ENCODE results near the gene SYT6.

DNA sequence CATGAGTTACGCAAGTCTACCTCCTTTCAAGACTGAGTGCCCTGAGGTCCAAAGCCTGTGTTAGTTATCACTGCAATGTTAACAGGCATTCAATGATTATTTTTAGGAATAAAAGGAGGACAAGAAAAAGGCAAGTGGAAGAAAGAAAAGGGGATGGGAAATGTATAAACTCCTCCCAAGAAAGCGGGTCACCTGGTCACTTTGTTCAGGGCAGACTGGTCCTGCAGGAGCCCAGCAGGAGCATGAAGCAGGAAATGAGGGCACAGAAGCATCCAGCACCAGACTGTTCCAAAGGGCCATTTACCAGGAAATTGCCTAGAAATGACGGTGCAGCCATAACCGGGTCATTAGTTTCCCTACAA is 7.7 kb upstream of the CTTNBP2NL start:
- RRBS = no CpG with 5 or more reads among the region's 4 CpGs

DNA sequence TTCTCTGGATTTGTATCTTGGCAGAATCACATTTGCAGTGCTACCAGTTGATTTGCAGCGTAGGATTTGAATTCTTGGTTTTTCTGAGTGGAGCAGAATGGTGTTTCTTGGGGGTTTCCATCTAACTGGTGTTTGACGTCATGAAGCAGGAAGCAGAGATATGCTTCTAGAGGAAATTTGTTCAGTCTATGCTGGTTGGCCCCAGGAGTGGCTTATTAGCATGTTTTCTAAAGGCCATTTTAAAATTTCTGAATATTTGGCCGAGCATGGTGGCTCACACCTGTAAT is 3.5 kb downstream of the CTTNBP2NL start:
- RRBS = no CpG with 5 or more reads among the region's 3 CpGs

- RRBS = no CpG with 5 or more reads among the region's 2 CpGs
Measured at GRCh38 chr1:112430987-112431577, 35.1 kb downstream of the CTTNBP2NL start.

DNA sequence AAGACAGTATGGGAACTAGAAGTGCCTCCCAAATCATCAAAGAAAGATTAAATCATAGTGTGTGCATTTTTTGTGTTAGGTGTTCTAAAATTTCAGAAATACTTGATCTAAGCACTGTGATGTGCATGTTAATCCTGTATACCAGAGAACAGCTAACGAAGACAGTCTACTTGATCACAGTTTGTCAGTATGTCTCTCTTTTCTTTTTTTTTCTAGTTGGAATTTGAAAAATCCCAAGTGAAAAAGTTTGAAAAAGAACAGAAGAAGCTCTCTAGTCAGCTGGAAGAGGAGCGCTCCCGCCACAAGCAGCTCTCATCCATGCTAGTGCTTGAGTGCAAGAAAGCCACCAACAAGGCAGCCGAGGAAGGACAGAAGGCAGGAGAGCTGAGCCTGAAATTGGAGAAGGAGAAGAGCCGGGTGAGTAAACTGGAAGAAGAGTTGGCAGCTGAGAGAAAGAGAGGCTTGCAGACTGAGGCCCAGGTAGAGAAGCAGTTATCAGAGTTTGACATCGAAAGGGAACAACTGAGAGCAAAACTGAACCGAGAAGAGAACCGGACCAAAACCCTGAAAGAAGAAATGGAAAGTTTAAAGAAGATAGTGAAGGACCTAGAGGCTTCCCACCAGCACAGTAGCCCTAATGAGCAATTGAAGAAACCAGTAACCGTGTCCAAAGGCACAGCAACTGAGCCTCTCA is 52.9 kb upstream of the WNT2B start:
- RRBS = no CpG with 5 or more reads among the region's 9 CpGs

DNA sequence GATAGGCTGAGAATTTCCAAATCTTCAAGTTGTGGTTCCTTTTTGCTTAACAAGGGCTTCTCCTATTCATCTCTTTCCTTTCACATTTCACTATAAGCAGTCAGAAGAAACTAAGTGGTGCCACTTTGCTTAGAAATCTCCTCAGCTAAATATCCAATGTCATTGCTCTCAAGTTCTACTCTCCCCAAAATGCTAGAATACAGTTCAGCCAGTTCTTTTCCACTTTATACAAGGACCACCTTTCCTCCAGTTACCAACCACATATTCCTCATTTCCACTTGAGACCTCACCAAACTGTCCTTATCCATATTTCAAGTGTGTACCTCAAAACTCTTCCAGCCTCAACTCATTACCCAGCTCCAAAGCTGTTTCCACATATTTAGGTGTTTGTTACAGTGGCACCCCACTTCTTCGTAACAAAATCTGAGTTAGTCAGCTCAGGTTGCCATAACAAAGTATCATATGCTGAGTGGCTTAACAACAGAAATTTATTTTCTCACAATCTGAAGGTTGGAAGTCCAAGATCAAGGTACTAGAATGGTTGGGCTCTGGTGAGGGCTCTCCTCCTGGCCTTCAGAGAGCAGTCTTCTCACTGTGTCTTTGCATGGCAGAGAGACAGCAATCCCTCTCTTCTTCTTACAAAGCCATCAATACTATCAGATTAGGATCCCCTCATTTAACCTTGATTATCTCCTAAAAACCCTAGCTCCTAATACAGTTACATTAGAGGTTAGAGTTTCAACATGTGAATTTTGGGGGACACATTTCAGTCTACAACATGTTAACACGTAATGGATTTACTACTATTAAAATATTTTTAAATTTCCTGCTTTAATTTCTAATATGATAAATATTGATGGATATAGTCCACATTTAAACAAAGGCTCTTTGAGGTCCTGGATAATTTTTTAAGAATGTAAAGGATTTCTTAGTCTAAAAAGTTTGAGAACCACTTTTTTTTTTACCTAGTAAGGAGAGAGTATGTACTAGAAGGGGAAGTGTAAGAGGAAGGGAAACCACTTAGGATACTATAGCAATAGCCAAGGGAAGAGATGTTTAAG is 12.4 kb downstream of the ST7L start:
- RRBS = no CpG with 5 or more reads among the region's 2 CpGs

DNA sequence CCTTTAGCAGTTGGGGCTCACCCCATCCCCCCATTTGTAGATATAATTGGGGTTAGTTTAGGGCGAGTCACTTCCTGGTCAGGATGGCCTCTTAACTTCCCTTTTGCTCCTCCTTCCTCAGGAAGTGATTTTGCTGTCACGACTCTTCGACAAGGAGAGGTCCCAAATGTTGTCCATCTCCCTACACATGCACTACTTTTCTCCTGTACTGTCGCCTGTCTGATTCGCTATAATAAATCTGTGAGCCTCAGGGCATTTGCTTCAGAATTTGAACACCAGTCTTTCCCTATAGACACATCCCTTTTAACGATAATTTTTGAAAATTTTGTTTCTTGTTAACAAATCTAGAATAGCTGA is 586 bp downstream of the CAPZA1 start:
- RRBS = no CpG with 5 or more reads among the region's 6 CpGs

- RRBS = no CpG with 5 or more reads among the region's 5 CpGs
Measured at GRCh38 chr1:112704047-112704481, 2.9 kb downstream of the RHOC start.

DNA sequence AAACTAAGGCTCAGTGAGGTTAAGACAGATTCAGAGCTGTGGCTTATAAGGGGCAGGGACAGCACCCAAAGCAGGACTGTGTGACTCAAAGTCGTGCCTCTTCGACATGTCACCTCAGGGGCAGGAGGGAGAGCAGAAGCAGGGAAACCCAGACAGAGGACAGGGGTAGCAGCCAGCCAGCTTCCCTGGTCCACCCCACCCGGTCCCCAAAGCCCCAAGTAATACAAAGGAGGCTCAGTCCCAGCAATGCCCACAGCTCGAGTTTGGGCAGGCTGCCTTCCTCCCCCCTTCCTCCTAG is 2.5 kb downstream of the RHOC start:
- RRBS = no CpG with 5 or more reads among the region's 4 CpGs

DNA sequence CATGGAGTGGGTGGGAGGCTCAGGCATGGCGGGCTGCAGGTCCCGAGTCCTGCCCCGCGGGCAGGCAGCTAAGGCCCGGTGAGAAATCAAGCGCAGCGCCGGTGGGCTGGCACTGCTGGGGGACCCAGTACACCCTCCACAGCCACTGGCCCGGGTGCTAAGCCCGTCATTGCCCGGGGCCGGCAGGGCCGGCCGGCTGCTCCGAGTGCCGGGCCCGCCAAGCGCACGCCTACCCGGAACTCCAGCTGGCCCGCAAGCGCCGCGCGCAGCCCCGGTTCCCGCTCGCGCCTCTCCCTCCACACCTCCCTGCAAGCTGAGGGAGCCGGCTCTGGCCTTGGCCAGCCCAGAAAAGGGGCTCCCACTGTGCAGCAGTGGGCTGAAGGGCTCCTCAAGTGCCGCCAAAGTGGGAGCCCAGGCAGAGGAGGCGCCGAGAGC is 101.4 kb downstream of the SLC16A1 start:
- RRBS = no CpG with 5 or more reads among the region's 33 CpGs

- RRBS = no CpG with 5 or more reads among the region's 2 CpGs
Measured at GRCh38 chr1:113043563-113044028, 29.4 kb upstream of the LRIG2 start.

DNA sequence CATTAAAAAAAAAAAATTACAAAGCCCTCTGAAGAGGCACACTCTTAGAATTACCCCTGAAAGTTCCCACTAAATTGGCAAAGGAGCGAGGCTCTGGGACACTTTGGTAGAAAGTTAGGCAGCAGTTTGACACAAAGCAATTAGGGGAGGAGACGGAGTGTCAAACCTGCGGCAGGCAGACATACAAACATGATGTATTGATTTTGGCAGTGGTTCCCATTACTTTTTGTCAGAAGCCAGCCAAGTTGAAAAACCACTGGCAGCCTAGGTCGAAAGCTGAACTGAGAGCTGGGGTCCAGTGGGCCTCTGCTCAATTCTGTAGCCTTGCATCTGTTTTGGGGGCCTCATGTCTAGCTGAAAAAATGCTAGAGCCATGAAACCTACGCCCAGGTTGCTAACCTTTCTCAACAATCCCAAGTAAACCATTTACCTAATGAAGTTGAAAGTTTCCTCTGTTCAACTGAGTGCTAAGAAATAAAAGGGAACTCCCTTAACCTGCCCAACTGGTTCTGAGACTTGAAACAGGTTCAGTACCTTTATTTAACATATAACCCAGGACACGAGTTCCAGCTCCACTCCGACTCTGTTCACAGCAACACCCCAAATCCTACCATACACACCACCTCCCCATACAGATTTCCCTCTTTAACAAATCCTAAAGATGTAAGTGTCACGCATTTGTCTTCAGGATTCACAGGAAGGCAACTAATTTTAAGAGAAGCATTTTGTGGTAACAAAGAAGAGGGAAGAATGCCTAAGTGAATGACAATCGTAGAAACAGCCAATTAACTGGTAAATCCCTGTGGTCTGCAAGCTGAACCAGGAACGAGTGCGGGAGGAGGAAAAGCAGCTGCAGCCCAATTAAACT is 134.8 kb upstream of the MAGI3 start:
- RRBS = no CpG with 5 or more reads among the region's 11 CpGs

- RRBS = no CpG with 5 or more reads among the region's 5 CpGs
Measured at GRCh38 chr1:113429102-113429924, 39.0 kb downstream of the MAGI3 start.

GRCh38 chr1:113587834-113588505 is 171.3 kb downstream of the PHTF1 start:
- RRBS = no CpG with 5 or more reads among the region's 2 CpGs

GRCh38 chr1:113680773-113681405 is 78.4 kb downstream of the PHTF1 start:
- RRBS = no CpG with 5 or more reads among the region's 3 CpGs

DNA sequence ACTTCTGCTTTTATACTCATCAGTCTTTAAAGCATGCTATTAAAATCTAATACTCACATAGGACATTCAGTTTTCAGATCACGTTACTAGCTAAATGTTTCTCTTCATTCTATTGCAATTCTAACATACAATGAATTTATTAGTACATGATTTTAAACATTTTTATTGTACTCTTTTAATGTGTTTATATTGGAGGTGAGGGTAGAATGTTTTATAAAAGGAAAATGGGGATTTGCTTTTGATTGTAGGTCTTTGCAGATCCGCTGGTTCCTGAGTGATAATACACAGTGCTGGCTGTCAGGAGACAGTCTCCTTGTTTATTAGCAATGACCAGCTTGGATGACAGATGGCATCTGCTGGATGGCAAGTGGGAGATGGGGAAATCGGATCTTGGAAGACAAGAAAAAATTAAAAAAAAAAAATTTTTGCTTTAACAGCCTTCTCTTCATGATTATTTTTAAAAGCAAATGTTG is 4.3 kb upstream of the PHTF1 start:
- RRBS = no CpG with 5 or more reads among the region's 3 CpGs

GRCh38 chr1:113811443-113812352 is 578 bp downstream of the RSBN1 start:
- RRBS = 3% methylated on average over 7 of the region's 73 CpGs

GRCh38 chr1:114031892-114032788 is 52.9 kb downstream of the OLFML3 start:
- RRBS = no CpG with 5 or more reads among the region's 8 CpGs

DNA sequence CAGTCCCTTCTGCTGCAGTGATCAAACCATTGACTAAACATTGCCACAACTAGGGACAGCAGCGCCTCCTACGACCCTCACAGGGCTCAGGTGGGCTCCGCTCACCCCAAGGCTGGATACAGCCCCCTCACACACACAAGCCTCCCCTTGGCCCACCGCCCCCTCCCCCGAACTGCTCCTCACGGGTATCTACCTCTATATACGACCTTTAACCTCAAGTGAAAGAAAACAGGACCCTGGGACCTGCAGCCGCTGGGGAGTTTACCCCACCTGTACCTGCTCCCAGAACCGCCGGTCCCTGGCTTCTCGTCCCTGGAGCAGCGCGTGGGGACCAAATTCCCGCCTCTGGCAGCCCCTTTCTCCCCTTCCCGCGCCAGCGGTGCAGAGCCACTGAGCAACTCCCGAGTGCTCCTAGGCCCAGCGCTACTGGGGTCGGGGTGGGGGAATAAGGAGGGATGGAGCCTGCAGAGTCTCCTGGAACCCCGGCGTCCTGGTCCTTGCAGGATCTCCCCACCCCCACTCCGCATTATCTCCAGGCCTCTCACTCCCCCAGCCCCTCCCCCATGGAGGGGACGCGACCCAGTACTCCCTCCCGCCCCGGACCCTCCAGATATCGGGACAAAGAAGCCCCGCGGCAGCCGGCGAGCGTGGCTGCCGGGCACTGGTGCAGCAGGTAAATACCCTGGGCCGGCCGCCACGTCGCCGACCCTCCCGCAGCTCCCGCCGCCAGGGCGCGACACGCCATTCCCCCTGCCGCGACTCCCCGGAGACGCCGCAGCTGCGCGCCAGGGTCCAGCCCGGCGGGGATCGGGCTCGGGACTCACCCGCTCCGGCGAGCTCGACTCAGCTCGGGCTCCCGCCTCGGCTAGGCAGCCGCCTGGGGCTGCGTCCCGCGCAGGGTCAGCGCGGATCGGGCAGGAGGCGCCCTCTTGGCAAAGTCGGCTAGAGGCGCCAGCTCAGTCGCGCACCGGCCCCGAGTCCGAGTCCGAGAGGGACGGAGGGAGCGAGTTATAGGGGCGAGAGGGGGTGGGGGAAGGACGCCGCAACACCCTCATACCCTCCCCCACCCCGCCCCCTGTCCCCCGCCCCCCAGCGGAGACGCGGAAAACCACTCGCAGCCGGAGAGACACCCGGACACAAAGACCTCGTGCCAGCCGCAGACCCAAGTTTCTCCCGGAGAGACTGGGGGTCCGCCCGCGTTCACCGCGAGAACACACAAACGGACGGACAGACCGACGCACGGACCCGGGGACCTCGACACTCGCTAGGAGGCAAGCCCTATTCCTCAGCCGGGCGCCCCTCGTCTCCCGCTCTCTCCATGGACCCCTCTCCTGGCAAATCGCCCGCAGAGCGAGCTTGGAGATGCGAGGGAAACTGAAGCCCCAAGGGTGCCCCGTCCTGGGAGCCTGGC is 1.2 kb downstream of the SYT6 start:
- RRBS = 80% methylated on average over 33 of the region's 117 CpGs

GRCh38 chr1:114153353-114154153 is at the start of gene SYT6:
Gene SYT6, minus strand, starts transcription at chr1:114153869.
- RRBS = 32% methylated on average over 18 of the region's 65 CpGs

DNA sequence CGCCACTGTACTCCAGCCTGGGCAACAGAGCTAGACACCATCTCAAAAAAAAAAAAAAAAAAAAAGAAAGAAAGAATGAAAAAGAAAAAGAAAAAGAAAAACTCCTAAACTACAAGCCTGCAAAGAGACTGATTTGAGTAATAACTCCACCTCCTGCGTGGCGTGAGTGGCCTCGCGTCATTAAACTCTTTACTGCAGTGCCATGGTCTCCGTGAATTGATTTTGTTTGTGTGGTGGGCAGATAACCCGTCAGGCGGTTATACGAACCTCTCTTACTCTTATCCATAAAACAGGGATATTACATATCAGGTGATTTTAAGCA is 91.9 kb downstream of the TRIM33 start:
- RRBS = no CpG with 5 or more reads among the region's 9 CpGs

Data from CMK (cell line).